Right common carotid artery plus branches (tissue), 1 donor: Measurements from ENCODE around the gene HLA-DOA.

DNA sequence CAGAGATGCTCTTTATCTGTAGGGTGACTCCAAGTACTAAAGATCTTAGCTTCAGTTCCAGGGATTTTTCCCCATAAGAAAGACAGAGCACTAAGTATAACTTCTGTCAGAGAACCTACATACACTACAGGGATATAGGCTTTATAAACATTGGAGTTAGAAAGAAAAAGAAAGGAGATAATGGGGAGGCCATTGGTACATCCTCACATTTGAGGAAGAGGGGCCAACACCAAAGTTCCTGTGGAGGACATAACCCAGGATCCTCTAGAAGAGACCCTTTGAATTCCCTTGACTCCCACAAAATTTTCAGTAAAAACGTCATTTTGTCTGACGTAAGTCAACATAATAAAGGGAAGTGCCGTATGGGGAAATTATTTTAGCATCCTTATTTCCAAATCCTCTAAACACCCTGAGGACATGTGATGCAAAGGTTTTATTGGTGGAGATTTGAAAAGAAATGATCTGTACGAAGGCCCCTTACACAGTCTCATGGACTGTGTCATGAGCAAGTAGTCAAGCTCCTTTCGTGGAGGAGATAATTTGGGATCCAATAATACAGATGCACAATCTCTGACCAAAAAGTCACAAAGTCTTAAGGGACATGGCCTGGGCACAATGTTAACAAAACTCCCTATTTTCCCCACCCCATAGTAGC, 33.2 kb downstream of the HLA-DRA start:
- PRO-cap: no peak

DNA sequence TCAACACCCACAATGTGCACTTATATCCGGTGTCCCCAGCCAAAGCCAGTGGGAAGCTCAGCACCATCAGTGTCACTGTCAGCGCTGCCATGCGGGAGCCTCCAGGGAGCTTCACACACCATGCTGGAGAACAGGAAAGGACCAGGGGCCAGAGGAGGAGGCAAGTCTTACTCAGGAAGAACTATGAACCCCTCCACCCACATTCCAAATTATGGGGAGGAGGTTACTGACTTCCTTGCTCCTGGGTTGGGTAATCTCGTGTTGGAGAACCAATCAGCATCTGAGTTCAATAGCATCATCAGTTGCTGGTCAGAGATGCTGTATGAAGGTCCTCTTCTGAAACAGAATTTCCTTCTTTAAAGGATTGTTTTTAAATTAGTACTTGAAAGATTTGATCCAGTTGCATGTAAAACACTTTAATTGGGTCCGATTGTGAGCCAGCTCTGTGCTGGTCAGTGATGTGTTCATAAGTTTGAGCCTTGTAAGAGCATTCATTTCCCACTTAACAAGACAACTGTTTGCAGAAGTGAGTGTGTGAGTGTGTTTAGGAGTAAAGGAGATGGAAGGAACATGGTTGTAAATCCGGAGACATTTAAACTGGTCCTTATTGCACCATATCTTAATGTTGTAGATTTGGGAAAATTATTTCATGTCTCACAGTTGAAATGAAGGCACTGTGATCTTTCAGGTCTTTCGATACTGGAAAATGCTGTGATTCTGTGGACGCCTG, 33.9 kb downstream of the HLA-DRA start:
- PRO-cap: no peak

DNA sequence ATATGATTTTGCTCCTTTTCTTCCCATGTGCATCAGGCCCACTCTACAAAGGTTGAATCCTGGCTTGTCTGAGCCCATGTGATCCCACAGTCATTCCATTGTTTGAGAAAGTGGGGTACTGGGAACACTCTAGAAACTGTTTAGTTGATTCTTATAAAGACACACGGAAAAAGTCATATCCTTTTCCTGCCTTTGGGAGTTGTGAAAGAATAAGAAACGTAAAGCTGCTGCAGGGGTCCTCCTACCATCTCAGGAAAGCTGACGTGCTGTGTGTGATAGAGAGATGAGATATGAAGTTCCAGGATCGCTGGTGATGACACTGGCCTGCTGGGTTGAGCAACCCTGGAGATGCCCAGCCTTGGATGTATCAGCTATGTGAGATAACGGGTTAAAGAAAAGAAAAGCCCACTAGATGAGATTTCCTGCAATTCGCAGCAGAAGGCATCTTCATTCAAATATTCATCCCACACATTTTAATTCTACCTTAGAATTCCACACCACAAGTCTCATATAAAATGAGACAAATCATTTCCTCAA, 21.4 kb upstream of the HLA-DRB5 start:
- PRO-cap: no peak

DNA sequence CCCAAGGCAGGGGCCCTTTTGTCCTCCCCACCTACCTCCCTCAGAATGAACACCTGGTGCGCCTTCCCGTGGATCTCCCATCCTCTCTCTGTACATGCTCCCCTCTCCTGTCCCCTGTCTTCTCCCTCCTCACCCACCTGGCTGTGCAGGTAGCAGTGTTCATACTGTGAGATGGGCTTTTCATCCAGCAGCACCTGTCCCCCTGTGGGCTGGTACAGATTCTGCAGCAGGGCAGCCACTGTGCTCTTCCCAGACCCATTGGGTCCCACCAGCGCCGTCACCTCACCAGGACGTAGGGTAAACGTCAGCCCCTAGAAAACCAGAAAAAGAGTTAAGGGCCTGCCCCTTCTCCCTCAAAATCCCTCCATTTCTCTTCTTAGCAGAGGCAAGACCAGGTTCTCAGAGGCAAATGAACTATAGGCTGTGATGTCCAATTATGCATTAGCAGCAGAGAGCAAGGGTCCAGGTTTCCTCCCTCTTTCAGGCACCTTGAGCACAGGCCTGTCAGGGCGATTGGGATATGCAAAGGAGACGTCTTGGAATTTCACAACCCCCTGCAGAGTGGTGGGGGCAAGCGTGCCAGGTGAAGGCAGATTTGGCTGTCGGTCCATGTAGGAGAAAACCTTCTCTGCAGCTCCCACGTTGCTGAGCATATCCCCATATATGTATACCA, 8.3 kb downstream of the TAP2 start:
- PRO-cap: no peak

- PRO-cap: no peak
Observed at GRCh38 chr6:32832138-32833131, 6.1 kb downstream of the TAP2 start.

DNA sequence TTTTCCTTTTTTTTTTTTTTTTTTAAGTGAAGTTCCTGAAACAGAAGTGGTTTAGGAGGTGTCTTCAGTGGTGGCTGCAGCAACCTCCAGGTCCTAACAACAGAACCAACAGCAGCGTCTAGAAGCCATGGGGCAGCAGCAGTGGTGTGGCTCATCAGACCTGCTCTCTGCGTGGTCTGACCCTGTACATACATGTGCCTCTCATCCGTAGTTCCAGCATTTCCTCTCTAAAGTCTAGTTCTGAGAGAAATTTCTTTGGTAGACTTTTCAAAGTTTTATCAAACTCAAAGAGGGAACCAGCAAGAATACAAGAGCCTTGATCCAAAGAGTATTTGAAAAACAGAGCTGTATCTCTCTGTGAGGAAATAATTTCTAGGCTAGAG, 13.3 kb downstream of the PSMB9 start:
- PRO-cap: no peak

DNA sequence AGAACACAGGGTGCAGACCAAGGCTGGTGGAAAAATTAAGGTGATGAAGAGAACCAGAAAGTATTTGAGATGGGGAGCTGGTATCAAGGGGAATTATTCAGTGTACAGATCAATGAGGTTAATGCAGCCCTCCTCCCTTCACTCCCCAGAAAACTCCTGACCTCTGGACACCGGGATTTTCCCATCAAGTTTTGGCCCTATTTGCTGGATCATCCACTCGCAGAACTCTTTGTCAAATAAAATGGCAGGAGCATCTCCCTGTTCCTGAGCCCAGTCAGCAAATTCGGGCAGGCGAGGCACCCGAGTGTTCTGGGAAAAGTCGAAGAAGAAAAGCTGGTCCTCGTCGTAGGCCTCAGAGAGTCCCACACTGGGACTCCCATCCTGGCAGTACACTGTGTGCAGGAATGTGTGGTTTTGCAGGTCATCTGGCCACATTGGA, 2.5 kb downstream of the HLA-DMA start:
- PRO-cap: no peak

- PRO-cap: no peak
Observed at GRCh38 chr6:32975837-32976200, 7.4 kb downstream of the BRD2 start.

GRCh38 chr6:33009065-33009918, at the start of gene HLA-DOA:
HLA-DOA (minus strand) TSS chr6:33009591.
- PRO-cap: bidirectional peak, plus-strand start at chr6:33009760, minus-strand start at chr6:33009602

GRCh38 chr6:33015259-33015726, 5.9 kb upstream of the HLA-DOA start:
- PRO-cap: no peak

DNA sequence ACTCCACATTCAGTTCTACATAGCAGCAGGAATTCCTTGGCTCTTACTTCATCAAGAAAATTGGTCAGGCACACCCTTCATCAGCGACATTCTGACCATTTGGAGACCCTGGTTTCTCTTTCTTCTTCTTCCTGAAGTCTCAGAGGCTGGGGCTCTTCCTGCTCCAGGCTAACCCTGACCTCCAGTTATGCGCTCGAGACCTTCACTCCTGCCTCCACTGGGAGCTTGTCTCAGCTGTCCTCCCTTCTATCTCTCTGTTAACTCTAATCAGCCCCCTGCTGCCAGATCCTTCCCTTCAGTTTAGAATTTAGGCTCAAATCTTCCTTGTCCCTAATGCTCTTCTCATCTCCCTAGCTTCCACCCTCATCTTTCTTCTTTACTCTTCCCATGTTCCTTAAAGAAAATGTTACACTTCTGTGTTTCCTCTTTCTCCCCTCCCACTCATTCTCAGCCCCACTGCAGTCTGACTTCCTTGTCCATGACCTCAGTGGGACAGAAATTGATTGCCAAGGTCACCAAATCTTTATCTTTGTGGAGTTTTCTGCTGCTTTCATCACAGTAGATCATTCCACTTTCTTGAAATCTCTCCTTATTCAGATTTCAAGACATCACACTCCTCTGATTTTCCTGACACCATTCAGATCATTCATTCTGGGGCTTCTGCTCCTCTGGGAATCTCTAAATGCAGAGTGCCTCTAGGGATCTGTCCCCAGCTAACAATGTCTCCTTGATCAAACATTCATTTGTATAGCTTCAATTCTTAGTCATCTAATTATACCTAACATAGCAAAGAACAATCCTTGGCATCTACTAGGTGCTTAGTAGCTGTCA, 8.5 kb upstream of the HLA-DOA start:
- PRO-cap: no peak

DNA sequence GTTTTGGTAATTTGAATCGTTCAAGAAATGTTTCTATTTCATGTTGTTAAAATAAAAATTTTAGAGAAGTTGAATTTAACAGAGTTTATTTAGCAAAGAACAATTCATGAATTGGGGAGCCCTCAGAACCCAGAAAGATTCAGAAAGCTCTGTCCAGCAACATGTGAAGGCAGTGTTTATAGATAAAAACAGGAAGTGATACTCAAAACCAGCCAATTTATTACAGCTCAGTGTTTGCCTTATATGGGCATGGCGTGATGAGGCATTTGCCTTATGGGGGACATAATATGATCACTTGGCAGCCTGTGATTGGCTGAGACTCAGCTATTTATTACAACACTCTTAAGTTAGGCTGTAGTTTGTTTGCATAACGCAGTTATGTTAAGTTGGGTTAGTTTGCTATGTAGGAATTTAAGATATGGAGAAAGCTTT, 13.8 kb upstream of the HLA-DPB1 start:
- PRO-cap: no peak

DNA sequence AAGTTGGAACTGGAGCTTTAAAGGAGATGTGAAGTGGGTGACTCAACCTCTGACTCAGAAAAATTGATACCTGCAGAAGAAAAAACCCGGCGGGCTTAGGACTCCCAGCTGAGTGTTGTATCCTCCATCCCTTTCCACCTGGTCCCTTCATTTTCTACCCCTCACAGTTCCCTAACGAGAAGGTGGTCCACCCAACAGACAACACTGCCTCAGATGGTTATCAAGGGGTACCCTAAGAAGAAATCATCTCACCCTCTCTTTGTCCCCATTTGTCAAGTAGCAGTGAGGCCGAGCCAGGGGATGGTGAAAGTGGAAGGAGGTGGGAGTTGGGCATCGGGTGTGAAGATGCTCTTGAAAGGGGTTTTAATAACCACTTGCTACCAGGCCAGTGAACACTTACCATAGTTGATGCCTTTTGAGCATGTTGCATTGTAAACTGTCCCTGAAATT, 13.0 kb downstream of the HLA-DPB1 start:
- PRO-cap: no peak

GRCh38 chr6:33160602-33161303, 31.5 kb downstream of the COL11A2 start:
- PRO-cap: no peak

- PRO-cap: no peak
Observed at GRCh38 chr6:33282098-33283086, 5.5 kb downstream of the B3GALT4 start.

DNA sequence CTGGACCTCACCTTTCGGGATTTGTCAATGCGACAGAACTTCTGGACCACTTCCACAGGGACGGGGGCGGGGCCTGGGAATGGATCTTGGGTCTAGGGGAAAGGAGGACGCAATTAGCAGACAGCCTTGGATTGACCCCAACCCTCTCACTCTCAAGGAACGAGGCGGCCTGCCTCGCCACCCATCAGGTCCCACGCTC, 537 bp downstream of the WDR46 start:
- PRO-cap: no peak

- PRO-cap: no peak
Observed at GRCh38 chr6:33364247-33364939, 27.2 kb upstream of the KIFC1 start.

- PRO-cap: no peak
Observed at GRCh38 chr6:33428444-33429065, 8.7 kb downstream of the SYNGAP1 start.

GRCh38 chr6:33585394-33586123, 5.5 kb upstream of the BAK1 start:
- PRO-cap: no peak

- PRO-cap: no peak
Observed at GRCh38 chr6:33592469-33593083, 12.5 kb upstream of the BAK1 start.